ENCODE measurements around a stretch of chr22.

DNA sequence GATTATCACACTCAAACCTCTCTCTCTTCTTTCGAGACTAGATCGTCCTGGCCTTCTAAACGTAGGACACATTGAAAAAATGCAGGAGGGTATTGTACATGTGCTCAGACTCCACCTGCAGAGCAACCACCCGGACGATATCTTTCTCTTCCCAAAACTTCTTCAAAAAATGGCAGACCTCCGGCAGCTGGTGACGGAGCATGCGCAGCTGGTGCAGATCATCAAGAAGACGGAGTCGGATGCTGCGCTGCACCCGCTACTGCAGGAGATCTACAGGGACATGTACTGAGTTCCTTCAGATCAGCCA, 15.0 kb downstream of the CDPF1 start:
- PRO-cap, result no peak

DNA sequence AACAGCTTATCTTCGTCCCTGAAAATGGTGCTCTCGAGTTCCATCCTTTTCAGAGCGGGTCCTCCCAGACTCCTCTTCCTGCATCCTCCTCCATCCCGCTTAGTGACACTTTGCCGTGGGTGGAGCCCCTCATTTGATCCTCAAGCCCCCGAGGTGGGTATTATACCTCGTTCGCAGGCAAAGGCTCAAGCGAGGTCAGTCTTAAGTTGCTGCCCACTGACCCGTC, 800 bp upstream of the GTSE1 start:
- PRO-cap, result no peak

DNA sequence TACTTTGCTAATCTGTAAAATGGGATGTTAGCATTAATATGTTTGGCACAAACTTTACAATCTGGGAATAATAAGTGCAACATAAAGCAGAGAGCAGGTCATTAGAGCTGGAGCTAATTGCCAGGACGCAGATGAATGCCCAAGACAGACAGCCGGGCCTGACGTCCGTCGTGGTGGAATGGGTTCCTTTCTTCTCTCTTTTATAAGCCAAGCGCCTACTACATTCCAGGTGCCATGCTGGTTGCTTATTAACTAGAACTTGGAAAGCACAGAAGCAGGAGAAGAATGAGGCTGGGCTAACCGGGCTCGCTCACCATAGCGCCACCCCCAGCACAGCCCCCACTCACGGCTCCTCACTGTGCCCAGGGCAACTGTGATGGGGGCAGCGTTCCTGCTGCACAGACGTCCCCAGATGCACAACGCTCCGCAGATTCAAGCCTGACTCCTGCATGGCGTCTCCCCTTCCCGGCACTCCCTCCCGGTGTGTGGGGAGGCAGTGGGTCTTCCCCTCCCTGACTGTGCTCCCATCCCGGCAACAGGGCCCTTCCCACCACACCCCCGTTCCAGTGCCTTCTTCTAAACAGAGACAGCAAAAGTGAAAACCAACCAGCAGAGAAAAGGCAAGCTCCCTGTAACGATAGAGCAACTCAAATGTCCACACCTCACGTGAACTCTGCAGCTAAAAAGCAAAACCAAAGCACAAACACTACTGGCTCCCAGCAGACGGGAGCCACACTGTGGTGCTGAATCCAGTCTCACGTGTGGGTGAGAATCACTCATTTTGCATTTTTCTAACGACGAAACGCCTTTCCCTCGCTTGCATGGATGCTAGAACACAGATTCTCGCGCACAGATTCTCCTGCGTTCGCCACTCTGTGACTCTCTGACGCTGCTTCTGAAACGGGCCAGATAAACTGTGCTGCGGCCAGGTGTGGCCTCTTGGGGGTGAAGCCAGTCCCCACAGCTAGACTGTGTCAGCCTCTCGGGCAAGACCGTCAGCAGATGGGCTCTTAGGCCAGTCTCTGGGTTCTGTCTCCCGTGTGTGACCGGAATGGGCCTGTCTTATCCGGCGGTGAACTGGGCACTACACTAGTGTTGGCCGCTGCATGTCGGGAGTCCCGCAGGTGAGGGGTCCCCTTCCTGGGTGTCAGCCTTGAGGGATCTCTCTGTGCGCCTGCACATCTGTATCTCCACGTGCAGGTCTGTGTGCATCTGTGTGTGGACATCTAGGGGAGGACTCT, 44.3 kb downstream of the TRMU start:
- PRO-cap, result no peak

GRCh38 chr22:46469694-46470258, 67.6 kb downstream of the CELSR1 start:
- PRO-cap, result no peak

GRCh38 chr22:46532506-46533237, 4.7 kb downstream of the CELSR1 start:
- PRO-cap, result no peak

GRCh38 chr22:46541958-46542566, 4.6 kb upstream of the CELSR1 start:
- PRO-cap, result no peak

DNA sequence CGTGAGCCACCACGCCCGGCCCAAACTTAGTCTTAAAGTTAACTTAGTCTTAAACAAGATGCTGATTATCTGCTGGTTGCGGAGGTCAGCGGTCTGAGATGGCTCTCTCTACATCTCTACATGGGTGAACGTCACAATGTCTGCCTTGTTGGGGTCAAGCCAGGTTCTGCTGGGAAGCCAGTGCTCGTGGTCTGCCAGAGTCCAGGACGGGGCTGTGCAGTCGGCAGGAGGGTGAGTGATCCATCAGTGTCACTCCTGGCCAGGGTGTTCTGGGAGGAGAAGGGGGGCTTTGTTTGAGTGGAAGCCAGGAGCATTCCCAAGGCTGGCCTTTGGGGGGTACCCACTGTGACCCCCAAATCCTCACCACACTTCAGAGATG, 11.4 kb upstream of the CELSR1 start:
- PRO-cap, result bidirectional peak, plus-strand start at position 197 of the sequence, minus-strand start at position 130 of the sequence

- PRO-cap, result no peak
Observed at GRCh38 chr22:46587188-46588241, 32.7 kb upstream of the GRAMD4 start.

GRCh38 chr22:46600190-46600829, 19.9 kb upstream of the GRAMD4 start:
- PRO-cap, result no peak

DNA sequence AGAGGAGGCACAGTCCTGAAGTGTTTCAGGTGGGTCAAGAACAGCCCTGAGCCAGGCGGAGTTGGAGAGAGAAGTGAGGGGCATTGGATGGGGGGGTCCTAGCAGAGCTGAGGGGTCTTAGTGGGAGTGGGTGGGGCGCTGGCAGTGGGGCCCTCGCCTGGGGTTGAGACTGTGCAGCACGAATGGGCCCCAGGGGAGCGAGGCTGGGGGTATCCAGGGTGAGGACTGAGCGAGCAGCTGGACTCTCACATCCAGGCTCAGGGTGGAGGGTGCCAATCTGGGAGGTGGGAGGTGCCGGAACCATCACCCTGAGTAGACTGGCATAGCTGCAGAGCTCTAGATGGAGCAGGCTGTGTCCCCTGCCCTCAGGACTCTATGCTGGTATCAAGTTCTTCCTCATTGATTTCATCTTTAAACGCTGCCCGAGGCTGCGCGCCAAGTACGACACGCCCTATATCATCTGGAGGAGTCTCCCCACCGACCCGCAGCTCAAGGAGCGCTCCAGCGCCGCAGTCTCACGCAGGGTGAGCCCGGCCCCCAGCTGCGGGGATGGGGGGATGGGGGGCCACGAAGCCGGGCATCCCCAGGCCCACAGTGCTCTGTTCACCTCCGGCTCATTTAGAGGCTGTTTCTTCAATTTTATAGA, 52.4 kb downstream of the GRAMD4 start:
- PRO-cap, result no peak

GRCh38 chr22:46676357-46676982, 56.3 kb downstream of the GRAMD4 start:
- PRO-cap, result no peak

GRCh38 chr22:46684489-46685106, 53.5 kb downstream of the CERK start:
- PRO-cap, result no peak

GRCh38 chr22:46694746-46695612, 43.1 kb downstream of the CERK start:
- PRO-cap, result no peak

DNA sequence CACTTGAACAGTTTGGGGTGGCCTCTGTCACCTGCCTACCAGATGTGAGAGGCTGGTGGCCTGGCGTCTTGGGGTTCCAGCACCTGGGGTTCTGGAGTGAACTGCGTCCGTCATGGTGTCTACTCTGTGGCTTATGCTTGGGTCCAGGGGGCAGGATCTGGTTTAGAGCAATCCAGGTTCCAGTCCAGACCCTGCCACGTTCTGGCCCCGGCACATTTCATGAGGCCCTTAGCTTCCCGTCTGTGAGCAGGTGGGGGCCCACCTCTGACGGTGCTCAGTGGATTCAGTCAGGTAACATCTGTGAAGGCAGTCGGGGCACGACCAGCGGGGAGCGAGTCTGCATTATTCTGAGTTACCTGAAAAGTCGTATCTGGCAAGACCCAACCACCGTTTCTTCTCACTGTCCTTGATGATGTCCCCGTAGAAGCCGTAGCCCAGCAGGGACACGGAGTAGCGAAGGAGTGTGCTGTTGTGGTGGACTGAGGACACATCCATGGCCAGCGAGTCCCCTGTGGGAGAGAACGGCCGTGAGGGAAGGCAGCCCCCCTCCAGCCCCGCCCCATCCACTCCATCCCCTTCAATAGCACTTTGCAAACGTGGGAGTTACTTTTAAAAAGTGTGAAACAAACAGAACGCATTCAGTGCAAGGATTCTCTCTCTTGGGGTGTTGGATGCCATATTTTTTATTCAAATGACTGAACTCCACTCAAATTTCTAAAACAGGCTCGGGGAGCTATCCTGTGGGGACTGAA, 38.9 kb downstream of the CERK start:
- PRO-cap, result no peak

DNA sequence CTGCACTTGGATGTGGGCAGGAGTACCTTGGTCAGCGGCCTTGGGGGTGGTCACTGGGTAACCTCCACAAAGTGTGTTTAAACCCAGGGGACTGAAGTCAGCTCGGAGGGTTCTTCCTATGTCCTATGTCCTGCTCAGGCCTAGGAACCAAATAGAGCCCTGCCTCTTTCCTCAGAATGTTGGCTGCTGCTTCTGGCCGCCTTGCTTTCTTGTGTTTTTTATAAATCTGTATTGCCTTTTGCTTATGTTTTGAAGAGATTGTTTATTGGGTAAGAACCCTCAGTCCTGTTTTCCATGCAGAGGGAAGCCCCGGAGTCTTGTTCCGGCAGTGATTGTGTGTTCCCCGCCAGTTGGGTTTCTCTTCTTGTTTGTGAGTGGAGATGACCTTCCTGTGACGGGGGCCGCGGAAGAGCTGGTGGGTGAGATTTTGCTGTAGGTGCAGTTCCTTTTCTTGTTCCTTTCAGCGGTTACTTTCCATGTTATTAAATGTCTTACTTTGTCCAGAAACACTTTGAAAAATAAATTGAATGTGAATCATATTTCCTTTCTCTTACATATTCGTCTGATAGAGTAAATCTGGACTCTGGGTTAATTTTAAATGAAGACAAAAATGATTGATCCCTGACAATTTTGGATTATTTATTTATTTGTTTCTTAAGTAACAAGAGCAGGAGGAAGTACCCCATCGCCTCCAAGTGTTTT, 8.3 kb downstream of the TBC1D22A start:
- PRO-cap, result no peak

GRCh38 chr22:46974099-46974508, 211.7 kb downstream of the TBC1D22A start:
- PRO-cap, result no peak

GRCh38 chr22:47111633-47111832, 349.1 kb downstream of the TBC1D22A start:
- PRO-cap, result no peak

- PRO-cap, result no peak
Observed at GRCh38 chr22:47135485-47136008, 373.1 kb downstream of the TBC1D22A start.

DNA sequence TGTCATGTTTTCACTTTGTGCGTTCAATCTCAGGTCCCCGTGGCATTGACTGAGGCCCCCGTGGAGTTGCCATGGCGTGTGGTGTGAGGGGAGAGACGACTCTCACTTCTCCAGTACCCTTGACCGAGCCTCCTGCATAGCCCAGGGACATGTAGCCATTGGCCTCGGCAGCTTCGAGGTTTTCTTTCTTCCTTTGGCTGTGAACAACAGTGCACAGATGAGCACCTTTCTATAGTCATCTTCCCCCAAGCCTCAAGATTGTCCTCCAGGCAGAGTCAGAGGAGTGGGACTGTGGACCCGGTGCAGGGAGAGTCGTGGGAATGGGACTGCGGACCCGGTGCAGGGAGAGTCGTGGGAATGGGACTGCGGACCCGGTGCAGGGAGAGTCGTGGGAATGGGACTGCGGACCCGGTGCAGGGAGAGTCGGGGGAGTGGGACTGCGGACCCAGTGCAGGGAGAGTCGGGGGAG, 399.9 kb downstream of the TBC1D22A start:
- PRO-cap, result no peak

GRCh38 chr22:47175106-47176053, 412.9 kb downstream of the TBC1D22A start:
- PRO-cap, result no peak